Helper T cell (primary cell): ENCODE data around the gene SEPSECS.

- PRO-cap, 2 experiments: no peak in any of the 2 experiments
These were observed 14.9 kb downstream of the ADGRA3 start for GRCh38 chr4:22500935-22501324.

GRCh38 chr4:23762698-23763200, 127.1 kb downstream of the PPARGC1A start:
- PRO-cap, 2 experiments: no peak in any of the 2 experiments

DNA sequence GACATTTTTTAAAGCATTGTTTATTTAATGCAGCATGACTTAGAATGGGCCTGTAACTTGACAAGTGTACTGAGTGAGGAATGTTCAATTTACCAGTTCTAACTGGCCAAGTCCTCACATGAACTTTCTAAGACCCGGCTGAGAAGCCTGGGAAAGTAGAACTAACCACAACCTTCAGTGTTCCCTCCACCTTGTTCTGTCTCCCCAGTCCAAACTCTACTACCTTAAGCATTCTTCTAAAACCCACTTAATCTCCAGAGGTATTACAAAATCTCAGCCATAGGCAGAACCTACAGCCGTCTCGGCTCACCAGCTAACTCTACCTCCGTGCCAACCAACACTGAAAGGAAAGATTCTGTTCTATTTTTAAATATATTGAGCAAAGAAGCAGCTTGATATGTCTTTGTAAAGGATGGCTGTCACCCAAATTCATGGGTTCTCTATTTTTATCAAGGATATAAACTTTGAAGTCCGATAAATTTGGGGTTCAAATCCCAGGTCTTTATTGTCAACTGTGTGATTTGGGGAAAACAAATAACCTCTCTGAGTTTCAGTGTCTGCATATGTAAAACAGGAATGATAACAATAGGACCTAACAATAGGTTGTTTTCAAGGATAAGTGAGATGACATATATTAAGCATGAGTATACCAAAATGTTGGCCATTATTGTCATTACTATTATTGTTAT, 6.7 kb downstream of the PPARGC1A start:
- PRO-cap, 2 experiments: no peak in any of the 2 experiments

DNA sequence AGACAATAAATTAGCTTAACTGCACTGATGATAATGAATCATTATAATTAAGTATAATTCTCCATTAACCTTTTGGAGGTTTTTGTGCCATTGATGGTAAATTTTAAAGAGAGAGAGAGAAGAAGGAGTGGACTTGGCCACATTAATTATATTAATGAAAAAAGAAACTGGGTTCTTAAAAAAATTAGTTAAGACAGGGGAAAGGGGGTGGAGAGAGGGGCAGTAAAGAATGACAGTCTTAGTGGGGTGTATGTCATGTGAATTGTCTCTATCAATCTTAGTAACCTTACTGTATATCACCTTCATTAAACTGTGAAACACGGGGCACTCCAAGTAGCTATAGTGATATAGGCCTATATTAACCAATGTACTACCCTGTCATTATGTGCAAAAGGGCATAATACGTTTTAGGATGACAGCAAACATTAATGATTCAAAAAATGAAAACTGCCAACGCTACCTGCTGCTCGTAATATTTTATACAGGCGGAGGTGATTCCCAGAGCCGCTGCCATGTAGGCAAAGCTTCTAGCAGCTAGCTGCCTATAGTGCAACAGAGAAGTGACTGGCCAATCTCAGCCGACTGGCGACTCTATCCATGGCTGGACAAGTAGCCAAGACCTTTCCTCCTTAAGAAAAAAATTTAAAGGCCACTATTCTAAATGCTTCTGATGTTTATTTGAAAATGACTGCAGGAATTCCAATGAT, 2.0 kb downstream of the PPARGC1A start:
- PRO-cap, 2 experiments: no peak in any of the 2 experiments

DNA sequence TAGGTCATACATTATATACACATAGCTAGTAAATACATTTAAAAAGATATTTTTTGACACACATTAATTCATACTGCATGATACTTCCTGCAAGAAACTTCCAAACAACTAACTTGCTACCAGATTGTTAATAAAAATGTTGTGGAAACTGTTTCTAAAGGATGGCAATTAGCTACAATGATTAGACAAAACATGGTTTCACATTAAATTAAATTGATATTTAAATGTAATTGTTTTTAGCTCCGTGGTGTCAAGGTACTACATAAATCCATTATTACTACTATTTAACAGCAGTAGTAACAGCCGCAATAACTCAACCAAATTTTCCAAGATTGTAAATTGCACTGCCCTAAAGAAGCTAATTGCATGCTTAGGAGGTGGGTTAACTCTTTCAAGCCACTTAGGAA, 221.5 kb upstream of the PPARGC1A start:
- PRO-cap, 2 experiments: no peak in any of the 2 experiments

- PRO-cap, 2 experiments: no peak in any of the 2 experiments
These were observed 320.6 kb upstream of the PPARGC1A start for GRCh38 chr4:24210335-24211008.

DNA sequence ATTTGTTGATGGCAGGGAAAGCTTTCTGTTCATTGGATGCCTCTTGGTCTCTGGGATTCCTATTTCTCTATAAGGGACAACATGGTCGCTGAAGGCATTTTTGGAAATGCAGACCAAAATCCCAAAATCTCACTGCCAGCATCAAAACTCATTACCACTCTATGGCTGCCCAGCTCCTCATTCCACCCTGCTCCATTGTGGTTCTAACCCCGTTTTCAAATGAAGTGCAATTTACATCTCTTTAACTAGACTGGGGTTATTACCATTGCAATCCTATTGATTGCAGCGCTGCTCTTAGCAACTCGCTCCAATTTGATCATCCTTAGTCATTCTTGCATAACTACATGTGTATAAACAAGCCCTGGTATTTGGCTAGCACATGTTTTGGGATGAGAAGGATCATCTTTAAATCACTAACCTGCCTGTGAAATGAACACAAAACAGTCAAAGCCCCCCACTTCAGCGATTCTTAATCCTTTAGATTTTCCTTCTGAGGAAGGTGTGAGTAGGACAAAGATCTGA, 340.1 kb upstream of the PPARGC1A start:
- PRO-cap, 2 experiments: no peak in any of the 2 experiments

DNA sequence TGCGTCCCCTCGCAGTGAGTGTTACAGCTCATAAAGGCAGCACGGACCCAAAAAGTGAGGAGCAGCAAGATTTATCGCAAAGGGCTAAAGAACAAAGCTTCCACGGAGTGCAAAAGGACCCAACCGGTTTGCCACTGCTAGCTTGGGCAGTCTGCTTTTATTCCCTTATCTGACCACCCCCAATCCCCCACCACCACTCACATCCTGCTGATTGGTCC, 14.3 kb upstream of the DHX15 start:
- PRO-cap, 2 experiments: no peak in any of the 2 experiments

DNA sequence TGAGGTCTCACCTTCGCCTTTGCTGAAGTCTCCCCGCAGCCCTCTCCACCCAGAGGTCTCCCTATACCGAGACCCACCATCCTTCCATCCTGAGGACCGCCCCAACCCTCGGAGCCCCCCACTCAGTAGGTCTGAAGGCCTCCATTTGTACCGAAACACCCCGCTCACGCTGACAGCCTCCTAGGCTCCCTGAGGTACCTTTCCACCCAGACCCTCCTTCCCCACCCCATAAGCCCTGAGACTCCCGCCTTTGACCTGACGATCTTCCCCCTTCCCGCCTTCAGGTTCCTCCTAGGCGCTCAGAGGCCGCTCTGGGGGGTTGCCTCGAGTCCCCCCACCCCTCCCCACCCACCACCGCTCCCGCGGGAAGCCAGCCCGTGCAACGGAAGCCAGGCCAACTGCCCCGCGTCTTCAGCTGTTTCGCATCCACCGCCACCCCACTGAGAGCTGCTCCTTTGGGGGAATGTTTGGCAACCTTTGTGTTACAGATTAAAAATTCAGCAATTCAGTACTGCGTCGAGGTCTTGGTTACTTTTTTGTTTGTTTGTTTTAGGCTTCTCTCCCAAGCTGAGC, 5.0 kb downstream of the SOD3 start:
- PRO-cap, 2 experiments: no peak in any of the 2 experiments

- PRO-cap, 2 experiments: no peak in any of the 2 experiments
These were observed 34.7 kb downstream of the SOD3 start for GRCh38 chr4:24829955-24830665.

DNA sequence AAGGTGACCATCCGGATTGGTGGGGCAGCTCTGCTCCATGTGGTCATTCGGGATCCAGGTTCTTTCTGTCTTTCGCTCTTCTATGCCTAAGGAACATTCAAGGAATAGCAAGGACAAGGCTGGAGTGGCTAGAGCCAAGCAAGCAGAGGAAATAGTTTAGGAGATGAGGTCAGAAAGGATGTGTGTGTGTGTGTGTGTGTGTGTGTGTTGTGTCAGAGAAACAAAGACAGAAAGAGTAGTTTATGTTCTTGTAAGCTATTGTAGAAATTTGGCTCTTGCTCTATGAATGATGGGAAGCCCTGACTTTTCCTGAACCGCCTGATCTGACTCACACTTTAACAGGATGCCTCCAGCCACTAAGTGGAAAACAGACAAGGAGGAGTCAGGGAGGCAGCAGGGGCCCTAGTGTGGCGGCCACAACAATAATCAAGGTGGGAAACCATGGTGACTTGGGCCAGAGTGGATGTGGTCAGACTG, 39.7 kb downstream of the LGI2 start:
- PRO-cap, 2 experiments: no peak in any of the 2 experiments

GRCh38 chr4:25154952-25155151, 5.4 kb downstream of the SEPSECS start:
- PRO-cap, 2 experiments: no peak in any of the 2 experiments

DNA sequence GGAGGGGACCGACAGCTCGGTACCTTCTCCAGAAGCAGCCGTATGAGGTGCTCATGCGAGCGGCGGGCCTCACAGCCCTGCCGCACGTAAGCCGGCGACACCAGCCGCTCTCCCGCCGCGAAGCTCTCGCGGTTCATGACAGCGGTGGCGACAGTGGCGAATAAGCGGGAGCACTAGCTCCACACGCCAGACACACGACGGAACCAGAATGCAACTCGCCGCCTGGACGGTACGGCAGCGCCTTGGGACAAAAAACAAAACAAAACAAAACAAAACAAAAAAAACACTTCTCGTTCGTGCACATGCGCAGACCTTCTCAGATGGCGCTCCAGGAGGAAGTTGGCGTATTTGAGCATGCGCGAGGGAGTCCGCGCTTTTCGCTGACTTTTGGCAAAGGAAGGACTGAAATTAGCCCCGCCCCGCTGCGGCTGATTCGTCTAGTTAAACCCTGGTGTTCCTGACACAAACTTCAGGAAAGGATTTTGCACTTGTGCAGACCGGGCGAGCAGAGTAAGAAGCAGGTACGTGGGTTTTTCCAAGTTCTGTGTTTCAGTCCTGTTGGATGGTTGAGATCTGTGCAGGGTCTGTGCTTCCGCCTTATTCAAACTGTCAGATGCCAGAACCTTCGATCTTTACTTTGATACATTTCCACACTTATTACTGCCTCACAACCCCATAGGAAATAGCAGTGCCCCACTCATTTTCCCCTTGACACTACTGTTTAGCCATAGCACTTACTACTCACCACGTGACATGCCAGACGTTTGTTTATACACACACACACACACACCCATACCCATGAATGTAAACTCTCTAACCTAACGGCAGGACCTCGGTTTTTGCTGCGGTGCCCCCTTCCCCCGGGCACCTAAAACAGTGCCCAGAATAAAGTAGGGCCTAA, at the start of gene SEPSECS:
TSS of gene SEPSECS (minus strand) at position 217 of the 901 bp plus-strand sequence.
- PRO-cap, 2 experiments: peak in 2 of 2 experiments; most common plus-strand start position 472 of the sequence (in 2); most common minus-strand start position 162 of the sequence (in 2)

DNA sequence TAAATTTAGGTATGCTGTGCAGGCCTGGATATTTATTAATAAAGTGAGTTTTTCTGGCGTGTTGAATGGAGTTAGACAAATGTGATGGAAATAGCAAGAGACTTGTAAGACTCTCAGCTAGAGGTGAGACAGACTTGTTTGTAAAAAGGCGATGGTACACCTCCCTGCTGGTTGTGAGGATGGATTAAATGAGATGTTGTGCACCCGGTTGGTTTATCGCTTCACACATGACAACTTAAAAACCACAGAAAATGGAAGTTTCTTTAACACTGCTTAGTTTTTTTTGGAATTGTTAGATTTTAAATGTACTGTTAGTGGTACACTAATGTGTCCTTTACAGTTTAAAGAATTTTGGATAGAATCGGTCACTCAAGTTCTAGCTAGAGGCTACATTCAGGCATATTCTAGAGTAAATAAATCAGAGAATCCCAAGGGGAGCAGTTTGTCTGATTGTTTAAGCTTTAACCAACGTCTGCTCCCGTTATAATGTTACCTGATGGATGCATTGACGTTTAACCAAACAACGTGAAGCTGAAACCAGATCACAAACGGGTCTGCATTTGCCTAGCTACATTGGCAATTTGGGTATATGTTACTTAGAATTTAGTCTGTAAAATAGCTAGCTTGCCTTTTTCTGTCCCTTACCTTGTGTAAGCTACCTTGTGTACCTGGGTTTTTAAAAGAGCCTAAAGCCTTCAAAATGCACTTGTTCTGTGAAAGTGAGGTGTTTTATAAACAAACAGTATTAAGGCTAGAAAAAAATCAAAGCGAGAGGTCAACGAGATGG, 1.5 kb downstream of the PI4K2B start:
- PRO-cap, 2 experiments: peak in 1 of 2 experiments; most common plus-strand start position 279 of the sequence (in 1); most common minus-strand start position 130 of the sequence (in 1)

DNA sequence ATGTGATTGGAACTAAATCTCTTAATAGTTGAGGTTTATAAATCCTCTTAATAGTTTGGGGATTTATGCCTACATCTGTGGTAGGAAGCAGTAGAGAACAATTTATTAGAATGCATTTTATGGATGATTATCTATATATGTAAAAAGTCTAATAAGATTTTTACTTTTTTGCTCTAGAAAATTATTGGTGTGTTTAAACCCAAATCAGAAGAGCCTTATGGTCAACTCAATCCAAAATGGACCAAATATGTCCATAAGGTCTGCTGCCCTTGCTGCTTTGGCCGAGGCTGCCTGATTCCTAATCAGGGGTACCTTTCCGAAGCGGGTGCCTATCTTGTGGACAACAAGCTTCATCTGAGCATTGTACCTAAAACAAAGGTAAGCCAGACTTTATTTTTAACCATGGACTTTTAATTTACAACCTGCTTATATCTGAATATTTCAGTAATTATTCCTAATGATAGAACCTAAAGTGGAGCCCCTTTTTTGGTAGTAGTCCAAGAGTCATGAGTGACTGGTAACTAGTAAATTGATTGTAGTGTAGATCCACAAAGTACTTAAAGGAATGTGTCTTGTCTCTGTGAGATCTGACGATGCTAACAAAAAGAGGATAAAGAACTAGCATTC, 21.2 kb downstream of the PI4K2B start:
- PRO-cap, 2 experiments: no peak in any of the 2 experiments

GRCh38 chr4:25280578-25281147, 31.9 kb upstream of the ZCCHC4 start:
- PRO-cap, 2 experiments: no peak in any of the 2 experiments

GRCh38 chr4:25331498-25331789, 18.9 kb downstream of the ZCCHC4 start:
- PRO-cap, 2 experiments: peak in 2 of 2 experiments; most common plus-strand start chr4:25331694 (in 1); most common minus-strand start chr4:25331620 (in 2)

- PRO-cap, 2 experiments: no peak in any of the 2 experiments
These were observed 67.2 kb downstream of the ANAPC4 start for GRCh38 chr4:25444326-25444525.

DNA sequence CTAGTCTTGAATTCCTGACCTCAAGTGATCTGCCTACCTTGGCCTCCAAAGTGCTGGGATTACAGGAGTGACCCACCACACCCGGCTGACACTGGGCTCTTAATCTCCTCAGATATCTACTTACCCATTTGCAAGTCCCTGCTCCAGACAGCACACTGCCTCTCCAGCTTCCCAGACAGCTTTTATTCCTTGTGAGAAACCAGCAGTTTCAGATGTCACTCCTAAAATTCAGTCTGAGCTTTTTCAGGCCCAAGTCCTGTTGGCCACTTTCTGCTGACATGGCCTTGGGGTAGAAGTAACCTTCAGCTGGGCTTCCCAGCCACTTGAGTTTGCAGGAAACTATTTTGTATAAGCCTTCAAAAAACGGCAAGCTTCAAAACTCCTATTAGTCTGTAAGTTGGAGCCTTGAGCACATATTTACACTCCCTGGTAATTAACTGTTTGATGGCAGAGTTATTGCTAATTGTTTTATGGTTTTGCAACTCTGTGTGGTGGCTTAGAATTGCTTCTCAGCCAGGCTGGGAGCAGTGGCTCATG, 86.6 kb upstream of the SLC34A2 start:
- PRO-cap, 2 experiments: no peak in any of the 2 experiments

GRCh38 chr4:25653899-25654986, 1.4 kb upstream of the SLC34A2 start:
- PRO-cap, 2 experiments: no peak in any of the 2 experiments